Helper T cell (primary cell): ENCODE measurements around a stretch of chr16.

DNA sequence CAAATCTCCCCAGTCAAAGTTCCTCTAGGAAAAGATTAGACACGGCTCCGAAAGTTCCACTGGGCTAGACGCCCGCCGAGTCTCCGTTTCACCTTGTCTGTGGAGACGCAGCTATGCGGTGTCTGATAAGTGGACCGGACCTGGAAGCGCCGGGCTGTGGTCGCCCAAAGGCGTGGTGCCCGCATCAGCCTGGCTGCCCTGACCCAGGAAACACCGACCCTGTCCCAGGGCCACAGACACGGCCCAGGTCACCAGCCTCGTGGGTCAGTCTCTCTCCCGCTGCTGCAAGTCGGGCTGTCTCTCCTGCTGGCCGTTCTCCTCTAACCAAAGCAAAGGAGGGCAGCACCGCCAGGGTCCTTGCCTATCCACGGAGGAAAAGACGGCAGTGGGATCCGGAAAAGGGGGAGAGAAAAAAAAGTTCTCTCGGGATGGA is 14.0 kb upstream of the FOXF1 start:
- PRO-cap, 2 experiments, result no peak in any of the 2 experiments

- PRO-cap, 2 experiments, result no peak in any of the 2 experiments
Measured at GRCh38 chr16:86509357-86510321, 688 bp upstream of the FOXF1 start.

- PRO-cap, 2 experiments, result no peak in any of the 2 experiments
Measured at GRCh38 chr16:86609250-86609685, 30.9 kb downstream of the FOXL1 start.

- PRO-cap, 2 experiments, result no peak in any of the 2 experiments
Measured at GRCh38 chr16:86741231-86742177, 163.2 kb downstream of the FOXL1 start.

GRCh38 chr16:86951526-86952501 is 365.4 kb downstream of the C16orf95 start:
- PRO-cap, 2 experiments, result no peak in any of the 2 experiments

GRCh38 chr16:87032686-87032950 is 284.6 kb downstream of the C16orf95 start:
- PRO-cap, 2 experiments, result no peak in any of the 2 experiments

DNA sequence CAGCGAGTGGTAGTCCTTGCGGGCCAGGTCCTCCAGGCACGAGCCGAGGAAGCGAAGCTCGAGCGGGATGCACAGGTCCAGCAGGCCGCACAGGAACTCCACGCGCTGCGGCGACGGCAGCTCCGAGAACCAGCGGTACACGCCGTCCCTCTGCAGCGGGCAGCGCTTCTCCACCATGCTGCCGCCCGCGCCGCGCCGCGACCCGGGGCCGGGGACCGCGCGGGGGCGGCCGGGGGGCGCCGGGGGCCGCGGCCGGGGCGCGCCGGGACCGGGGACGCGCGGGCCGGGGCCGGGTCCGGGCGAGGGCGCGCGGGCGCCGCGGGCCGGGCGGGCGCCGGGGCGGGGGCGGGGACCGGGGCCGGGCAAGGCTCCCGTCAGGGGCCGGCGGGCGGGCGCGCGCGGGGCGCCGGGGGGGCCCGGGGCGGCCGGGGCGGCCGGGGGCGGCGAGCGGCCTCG is 734 bp downstream of the ZCCHC14 start:
- PRO-cap, 2 experiments, result no peak in any of the 2 experiments

- PRO-cap, 2 experiments, result no peak in any of the 2 experiments
Measured at GRCh38 chr16:87517197-87518209, 24.7 kb upstream of the ZCCHC14 start.

- PRO-cap, 2 experiments, result no peak in any of the 2 experiments
Measured at GRCh38 chr16:87536081-87536843, 43.4 kb upstream of the ZCCHC14 start.

DNA sequence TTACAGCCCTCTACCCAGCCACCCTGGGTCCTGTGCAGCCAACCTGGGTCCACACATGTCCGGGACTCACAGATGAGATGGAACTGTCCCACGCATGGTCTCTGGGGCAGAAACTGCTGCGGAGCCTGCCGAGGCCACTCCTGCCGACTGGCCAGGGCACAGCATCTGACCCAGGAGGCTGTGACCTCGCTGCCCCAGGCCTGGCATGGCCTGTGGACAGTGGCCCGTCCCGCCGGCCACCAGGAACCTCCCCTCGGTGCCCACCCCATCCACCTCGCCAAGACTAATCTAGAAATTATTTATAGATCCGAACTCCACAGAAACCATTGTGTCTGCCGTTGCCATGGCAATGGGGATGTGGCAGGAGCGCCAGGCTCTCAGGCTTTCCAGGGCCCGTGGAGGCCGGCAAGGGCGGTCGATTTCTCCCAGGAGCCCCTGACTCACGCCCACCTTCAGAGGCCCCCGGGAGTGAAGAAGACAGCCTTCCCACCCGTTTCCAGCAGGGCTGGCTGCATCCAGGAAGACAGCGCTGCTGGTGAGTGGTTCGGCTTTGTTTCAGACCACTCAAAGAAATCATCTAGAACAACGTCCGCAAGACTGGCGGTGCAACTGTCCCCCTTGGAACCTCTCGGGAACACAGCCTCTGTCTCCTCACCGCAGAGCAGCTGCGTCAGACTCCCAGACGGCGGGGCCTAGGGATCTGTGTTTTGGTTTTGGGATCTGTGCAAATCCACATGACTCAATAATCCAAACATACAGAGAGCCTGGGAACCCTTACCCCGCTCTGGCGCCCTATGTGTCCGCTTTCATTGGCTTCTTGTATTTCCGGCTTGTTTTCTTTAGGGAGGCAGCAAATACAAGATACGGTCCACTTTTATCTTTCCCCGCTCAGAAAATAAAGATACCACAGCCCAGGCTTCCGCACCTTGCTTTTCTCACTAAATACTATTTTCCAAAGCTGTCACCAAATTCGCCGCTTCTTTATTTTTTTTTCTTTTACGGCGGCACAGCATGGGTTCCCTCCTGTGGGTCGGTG is 48.5 kb upstream of the ZCCHC14 start:
- PRO-cap, 2 experiments, result no peak in any of the 2 experiments

DNA sequence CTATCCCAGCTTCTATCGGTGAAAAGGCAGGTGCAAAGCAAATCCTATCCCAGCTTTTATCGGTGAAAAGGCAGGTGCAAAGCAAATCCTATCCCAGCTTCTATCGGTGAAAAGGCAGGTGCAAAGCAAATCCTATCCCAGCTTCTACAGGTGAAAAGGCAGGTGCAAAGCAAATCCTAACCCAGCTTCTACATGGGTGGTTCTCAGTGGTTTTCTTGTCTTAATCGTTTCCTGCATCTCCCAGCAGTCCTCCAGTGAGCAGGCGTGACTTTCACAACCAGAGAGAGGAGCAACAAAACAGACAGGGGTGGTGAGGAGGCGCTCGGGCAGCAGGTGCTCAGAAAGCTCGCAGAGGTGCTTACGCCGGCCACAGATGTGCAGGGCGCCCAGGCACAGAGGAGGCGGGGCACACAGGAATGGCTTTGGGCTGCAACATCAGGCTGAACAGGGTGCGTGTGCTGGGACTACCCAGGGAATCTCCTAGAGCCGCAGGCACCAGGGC is 32.7 kb downstream of the KLHDC4 start:
- PRO-cap, 2 experiments, result no peak in any of the 2 experiments

DNA sequence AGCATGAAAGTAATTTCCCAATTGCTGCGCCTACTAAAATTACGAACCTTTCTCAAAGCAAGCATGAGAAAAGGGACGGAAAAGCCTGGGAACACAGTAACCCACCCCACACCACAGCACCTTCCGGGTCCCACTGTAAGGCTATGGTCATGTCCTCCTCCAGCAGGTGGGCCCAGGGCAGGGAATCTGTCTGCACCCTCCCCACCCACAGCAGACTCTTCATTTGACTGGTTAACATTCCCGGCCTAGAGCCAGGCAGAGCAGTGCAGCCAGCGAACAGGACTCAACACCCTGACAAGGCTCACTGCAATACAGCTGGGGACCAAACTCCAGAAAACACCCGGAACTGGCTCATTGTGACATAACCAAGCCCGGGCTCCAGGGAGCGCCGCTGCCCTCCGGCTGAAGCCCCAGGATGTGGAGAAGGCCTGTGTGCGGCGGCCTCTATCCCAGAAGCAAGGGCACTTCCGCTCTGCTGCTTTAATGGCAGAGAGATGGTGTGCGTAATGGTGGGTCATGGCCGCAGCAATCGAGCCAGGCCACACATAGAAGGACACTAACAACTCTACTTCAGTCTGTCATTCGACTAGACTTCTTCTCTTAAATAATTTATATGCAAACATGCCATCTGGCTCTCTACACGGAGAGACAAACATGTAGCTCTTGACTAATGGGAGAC is 18.2 kb downstream of the KLHDC4 start:
- PRO-cap, 2 experiments, result no peak in any of the 2 experiments

DNA sequence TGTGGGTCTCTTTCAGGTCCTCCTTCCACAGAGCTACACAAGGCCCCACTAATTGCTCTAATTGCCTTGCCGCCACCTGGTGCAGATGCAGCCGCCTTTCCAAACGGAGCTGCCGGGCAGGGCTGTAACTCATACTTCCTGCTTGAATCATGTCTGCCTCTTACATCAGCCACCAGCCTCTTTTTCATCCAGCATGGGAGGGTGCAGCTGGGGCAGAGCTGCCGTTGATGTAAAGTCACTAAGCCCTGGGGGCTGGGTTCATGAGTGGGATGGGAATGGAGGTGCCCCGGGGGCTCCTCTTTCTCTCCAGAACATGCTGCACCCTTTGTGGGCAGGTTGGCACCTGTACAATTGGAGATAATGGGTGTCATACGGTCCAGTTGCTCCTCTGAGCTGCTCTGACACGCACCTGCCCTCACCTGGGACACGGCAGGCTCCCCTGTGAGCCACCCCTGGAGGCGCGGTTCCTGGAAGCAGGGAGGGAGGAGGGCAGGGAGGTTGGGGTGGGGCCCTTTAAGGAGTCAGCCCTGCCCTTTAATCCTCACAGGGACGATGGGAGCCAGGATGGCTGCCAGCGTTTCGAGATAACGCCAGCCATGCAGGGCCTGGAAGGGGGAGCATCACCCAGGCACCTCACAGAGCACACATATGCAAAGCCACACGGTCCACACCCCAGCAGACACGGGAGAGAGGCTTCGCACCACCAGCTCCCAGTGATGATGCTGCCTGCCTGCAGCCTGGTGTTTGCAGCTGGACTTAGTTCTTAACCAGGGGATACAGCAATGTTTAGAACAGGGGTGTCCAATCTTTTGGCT is 41.2 kb upstream of the KLHDC4 start:
- PRO-cap, 2 experiments, result peak in 2 of 2 experiments; most common plus-strand start position 181 of the sequence (in 2); most common minus-strand start position 105 of the sequence (in 1)

GRCh38 chr16:87829079-87829933 is 40.0 kb downstream of the SLC7A5 start:
- PRO-cap, 2 experiments, result no peak in any of the 2 experiments

- PRO-cap, 2 experiments, result no peak in any of the 2 experiments
Measured at GRCh38 chr16:87830835-87831654, 38.3 kb downstream of the SLC7A5 start.

DNA sequence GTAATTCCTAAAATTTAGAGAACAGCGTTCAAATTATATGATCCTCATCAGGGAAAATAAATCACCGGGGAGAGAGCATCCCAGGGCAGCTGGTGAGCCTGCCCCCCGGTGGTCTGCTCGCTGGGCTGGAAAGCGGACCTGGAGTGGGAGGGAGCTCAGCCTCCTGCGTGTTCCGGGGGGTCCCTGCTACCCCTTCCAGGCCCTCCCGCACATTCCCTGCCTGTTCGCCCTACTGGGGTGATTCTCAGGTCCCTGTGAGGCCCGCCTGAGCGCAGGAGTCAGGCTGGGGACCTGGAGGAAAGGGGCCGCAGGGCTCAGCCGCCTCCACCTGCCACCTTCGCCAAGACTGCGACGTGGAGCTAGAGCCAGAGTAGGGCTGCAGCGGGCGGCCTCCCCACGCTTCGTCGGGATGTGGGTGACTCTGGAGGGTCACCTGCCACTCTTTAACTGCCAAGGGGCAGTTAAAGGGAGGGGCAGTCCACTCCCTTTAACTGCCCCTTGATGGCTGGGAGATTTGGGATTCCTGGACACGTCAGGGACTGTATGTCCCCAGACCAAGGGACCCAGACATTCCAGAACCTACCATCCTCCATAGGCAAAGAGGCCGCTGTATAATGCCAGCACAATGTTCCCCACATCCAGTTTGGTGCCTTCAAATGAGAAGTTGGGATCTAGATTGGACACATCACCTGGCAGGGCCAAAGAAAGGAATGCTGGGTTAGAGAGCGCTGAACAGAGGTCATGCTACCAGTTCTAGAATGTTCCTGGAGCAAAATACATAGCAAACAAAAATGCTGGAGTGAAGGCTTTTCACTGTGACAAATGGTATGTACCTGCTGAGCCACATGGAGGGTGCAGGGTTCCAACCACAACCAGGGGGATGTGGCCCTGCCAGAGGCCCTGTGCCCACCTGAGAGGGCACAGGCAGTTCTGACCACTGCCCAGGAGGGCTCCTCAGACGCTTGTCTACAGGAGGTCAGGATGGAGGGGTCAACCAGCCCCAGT is 28.5 kb downstream of the SLC7A5 start:
- PRO-cap, 2 experiments, result no peak in any of the 2 experiments

- PRO-cap, 2 experiments, result no peak in any of the 2 experiments
Measured at GRCh38 chr16:87848693-87849514, 20.4 kb downstream of the SLC7A5 start.

DNA sequence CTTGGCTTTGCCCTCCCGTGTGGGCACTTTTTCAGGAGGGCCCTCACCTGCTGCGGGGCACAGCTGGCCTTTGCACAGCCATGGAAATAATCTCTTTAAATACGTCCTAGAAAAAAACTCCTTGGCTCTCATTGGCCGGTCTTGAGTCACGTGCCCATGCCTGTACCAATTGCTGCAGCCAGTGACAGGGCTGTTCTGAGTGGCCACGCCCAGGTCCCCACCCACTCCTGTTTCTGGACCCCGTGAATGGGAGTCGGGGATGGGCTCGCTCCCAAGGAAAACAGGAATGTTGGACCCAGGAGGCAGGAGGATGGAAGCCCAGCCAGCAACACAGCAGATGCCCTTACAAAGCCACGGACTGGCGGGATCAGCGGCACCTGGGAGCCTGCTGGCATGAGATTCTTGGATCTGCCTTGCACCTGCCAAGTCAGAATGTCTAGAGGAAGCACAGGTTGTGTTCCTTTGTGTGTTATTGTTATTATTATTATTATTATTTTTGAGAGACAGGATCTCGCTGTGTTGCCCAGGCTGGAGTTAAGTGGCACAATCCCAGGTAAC is 14.9 kb downstream of the CA5A start:
- PRO-cap, 2 experiments, result no peak in any of the 2 experiments

DNA sequence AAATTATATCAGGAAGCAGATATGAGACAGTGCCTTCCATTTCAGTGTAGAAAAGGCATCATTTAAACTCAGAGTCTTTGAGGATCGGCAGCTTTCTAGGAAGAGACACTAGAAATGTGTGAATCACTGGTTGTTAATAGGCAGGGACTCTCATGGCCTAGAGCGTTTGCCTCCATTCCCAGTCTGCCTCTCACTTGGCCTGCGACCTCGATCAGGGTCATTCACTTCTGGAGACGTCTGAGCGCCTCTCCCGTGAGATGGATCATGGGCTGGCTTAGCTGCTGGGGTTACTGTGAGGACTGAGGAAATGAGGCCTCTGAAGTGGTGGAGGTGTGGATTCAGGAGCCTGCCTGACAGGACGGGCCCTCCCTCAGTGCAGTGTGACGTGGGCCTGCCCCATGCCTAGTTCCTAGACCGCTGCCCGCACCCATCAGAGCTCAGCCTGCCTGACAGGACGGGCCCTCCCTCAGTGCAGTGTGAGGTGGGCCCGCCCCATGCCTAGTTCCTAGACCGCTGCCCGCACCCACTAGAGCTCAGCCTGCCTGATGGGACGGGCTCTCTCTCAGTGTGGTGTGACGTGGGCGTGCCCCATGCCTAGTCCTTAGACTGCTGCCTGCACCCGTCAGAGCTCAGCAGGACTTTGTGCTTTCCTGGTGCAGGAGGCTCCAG is 61.9 kb downstream of the BANP start:
- PRO-cap, 2 experiments, result no peak in any of the 2 experiments

DNA sequence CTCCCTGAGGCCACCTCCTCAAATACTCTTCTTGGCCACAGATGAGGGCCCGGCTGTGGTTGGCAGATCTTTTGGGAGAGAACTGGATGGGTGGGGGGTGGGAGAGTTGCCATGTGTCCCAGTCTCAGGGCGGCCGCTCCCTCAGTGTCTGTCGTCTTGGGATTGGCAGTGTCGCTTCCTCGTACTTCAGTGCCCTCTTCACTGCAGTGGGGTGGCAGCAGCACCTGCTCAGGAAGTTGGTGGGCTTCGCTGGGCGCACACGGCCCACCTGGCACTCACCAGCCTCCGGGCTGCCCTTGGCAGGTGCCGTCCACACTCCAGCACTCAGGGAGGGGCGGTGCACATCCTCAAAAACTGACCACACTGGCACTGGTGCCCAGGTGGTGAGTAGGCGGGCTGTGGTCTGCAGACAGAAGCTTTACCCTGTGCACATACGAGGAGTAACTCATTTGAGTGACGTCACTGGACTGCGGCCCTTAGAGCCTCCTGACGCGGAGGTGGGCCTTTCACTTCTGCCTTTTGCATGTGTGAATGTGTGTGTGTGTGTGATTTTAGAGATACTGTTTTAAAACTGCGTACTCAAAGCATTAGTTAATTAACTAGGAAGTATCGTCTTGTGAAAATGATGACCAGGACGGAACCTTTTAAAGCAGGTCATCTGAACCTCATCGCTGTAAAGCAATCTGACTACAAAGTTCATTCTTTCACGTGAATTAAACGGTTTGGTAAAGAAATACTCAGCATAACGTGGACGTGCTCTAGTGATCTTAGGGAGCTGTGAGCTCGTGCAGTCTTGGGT is 94.7 kb downstream of the BANP start:
- PRO-cap, 2 experiments, result no peak in any of the 2 experiments